Osteocyte (in vitro differentiated cells): ENCODE measurements around the gene UGT1A3.

DNA sequence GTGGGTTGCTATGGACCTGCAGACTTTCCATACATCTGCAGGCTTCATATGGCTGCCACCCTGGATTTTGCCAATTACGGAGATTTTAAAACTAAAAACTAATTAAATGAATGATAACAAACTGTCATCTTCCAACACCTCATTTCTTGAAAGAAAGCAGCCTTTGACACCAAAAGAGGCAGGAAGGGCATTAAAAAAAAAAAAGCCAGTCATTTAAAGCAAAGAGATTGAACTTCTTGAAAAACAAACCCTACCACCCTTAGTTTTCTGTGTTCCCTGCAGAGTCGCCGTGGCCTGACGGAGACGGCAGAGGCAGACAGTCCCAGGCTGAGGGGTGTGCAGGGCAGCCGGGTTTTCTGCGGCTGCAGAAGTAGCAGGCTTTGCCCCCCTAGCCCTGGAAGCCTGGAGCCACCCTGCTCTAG is 2.7 kb downstream of the INPP5D start:
- PRO-cap, result no peak

- PRO-cap, result no peak
Observed at GRCh38 chr2:233063216-233063843, 3.2 kb downstream of the INPP5D start.

GRCh38 chr2:233075937-233076385 is 15.8 kb downstream of the INPP5D start:
- PRO-cap, result no peak

GRCh38 chr2:233114367-233114866 is 54.3 kb downstream of the INPP5D start:
- PRO-cap, result no peak

DNA sequence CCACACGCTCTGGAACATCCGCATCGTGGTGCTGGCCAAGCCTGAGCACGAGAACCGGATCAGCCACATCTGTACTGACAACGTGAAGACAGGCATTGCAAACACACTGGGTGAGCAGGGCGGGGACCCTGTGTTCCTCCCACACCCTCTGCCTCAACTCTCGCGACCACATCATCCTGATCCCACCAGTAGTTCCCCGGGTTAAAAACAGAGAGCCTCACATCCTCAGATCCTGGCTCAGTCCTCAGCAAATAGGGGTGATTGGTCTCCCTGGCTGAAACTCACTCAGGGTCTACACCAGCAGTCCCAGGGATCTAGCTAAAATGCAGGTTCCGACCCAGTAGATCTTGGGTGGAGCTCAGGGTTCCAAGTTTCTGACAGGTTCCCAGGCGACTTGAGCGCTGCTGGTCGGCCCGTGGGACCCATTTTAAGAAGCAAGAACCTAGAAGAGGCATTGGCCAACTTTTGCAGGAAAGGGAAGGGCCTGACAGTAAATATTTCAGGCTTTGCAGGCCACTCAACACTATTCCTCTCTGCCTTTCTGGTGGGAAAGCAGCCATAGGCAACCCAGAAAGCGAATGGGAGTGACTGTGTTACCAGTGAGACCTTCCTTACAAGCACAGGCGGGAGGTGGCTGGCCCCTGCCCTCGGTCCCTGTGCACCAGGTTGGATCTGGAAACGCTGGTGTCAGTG is 87.0 kb upstream of the ATG16L1 start:
- PRO-cap, result no peak

GRCh38 chr2:233264743-233265166 is 13.3 kb downstream of the ATG16L1 start:
- PRO-cap, result no peak

DNA sequence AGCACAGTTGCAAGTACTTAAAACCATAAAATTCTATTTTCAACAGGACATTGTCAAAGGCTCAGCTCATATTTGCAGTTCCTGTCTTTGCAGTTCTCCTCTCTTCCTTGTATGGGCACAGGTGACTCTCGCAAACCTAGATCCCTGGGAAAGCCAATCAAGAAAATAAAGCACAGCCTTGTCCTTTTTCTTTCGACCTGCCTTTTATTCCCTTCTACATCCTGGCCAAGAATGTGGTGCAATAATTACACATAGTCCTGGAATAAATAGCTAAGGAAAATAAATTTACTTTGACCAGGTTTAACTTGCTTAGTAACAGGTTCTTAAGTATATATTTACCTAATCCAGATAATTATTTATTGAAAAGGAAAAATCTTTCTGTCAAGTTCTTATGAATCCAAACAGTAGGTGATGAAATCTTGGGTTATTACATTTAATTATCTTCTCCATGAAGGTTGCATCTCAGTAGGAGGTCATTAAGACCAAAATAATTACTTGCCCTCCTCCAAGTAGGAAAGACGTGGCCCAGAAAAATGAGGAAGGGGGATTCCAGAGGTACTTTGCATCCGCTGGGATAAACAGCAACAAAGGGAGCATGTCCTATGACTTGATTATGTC is 20.3 kb downstream of the ATG16L1 start:
- PRO-cap, result no peak

- PRO-cap, result no peak
Observed at GRCh38 chr2:233296969-233297504, 10.6 kb upstream of the SAG start.

DNA sequence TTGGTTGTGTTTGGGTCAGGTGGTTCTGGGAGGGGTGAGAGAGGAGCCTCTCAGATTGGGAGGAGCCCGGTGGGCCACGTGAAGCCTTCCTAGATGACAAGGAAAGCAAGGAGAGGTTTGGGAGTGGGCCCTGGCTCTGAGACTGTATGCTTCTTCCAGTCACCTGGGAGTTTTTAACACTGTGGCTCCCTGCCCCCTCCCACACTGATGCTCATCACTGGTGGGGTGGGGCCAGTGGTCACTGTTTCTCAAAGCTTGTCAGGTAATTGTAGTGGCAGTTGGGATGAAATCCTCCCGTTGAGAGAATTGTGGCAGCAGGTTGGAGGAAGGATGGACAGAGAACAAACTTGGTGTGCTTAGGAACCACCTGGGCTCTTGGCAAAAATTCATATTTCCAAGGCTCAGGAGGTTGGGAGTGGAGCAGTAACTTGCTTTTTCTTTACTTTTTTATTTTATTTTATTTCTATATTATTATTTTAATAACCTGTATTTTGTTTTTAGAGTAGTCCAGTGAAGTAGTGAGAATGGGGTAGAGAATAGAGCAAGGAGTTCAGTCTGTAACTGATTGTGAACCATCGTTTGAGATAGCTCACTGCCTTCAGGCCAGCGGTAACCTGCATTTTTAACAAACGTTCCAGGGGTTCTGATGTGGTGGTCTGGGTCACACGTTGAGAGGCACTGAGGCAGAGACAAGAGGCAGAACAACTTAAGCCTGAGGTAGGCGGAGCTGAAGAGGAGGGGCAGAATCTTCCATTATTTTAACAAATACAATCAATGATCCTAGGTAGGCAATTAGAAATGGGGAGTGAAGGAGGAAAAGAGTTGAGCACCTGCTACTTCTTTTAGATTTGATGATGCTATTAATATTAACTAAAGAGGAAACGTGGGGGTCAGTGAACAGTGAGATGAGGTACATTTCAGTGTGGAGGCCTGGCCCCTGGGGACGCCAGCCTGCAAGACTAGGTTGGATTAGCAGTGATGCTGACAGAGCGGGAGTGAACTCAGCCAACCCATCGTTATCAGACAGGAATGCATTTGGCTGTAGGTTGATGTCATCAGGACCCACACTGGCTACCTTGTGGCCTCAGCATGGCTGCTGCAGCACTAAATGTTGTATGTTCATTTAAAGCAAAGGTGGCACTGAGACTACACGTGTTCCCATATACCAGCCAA is 25.4 kb downstream of the DGKD start:
- PRO-cap, result no peak

GRCh38 chr2:233519959-233520556 is 46.5 kb downstream of the USP40 start:
- PRO-cap, result no peak

- PRO-cap, result no peak
Observed at GRCh38 chr2:233705780-233706638, 6.7 kb upstream of the UGT1A5 start.

DNA sequence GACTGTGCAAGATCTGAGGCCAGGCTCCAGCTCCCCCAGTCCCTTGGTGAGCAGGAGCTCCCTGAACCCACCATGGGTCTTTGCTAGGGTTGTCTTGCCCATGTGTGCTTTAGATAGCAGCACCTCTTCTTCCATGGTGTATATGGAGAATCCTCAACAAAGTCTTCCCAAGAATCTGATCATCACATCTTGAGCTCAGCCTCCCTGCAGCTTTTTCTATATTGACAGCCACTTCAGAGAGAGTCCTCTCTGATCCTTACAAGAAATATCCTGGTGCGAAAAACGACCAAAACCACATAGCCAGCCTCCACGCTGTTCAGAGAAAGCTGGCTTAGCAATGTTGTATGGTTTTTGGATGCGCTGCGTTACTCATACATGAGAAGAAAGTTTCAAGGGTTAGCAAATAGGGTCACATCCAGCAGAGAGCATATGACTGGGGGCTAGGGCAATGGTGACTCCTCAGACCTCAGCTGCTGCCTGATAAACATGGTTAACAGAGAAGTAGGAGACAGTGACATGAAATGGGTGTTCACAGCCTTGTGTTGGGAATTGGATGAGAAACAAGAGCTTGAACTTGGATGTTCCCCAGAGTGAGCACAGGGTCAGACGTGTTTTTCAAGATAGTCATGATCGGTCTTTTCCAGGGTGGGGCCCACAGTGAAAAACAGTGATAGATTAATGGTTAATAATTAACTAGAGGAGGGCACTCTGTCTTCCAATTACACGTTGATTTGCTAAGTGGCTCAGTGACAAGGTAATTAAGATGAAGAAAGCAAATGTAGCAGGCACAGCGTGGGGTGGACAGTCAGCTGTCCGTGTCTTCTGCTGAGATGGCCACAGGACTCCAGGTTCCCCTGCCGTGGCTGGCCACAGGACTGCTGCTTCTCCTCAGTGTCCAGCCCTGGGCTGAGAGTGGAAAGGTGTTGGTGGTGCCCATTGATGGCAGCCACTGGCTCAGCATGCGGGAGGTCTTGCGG is at the start of gene UGT1A3:
Gene UGT1A3, plus strand, starts transcription at position 746 of the 977 bp plus-strand sequence.
- PRO-cap, result no peak

DNA sequence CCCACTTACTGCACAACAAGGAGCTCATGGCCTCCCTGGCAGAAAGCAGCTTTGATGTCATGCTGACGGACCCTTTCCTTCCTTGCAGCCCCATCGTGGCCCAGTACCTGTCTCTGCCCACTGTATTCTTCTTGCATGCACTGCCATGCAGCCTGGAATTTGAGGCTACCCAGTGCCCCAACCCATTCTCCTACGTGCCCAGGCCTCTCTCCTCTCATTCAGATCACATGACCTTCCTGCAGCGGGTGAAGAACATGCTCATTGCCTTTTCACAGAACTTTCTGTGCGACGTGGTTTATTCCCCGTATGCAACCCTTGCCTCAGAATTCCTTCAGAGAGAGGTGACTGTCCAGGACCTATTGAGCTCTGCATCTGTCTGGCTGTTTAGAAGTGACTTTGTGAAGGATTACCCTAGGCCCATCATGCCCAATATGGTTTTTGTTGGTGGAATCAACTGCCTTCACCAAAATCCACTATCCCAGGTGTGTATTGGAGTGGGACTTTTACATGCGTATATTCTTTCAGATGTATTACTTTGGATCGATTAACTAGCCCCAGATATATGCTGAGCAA is 686 bp downstream of the UGT1A1 start:
- PRO-cap, result no peak

DNA sequence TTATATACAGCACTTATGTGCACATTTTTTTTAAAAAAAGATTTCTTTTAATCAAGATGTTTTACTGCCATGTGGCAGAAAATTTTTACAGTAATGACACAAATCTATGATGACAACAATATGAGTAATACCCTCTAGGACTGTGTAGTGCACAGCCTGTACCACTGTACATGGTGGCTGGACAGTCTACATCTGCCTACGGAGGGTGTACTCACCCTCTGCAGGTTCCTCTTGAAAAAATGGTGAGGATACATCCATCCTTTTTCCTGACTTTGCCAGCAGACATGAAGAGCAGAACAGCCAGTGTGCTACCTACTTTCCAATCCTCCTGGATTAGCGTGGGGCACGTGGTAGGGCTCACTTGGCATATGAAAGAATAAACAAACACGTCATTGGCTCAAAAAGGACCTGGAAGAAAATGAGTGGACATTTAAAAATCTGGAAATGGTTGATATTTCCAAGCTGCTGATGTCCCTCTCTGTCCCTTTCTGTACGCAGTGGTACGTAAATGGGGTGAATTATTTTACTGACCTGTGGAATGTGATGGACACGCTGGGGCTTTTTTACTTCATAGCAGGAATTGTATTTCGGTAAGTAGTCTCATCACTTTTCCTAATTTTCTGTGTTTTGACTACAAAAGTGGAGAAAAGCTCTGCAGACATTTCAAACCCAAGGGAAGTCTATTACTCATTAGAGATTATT is 62.7 kb downstream of the TRPM8 start:
- PRO-cap, result no peak

DNA sequence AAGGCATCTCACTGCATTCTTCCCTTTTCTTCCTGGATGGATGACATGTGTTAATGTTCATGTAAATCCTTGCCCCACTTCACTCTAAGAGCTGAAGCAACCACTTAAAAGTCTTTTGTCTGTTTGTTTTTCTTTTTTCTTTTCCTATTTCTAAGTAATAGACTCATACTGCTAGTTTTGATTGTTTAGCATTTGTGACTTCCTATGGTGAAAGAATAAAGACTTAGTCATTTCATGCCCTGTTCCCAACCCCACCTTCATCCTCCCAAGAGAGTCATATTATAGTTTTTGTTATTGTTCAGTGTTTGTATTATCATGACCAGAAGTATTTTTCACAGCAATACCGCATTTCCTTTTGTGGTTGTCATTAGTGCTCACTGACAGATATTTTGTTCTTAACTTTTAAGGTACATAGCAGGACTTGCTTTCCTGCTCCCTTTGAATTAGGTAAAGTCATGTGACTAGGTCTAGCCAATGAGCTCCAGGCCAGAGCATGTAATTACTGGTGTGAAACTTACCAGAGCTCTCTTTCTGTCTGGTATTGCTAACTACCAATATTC is 18.1 kb upstream of the SPP2 start:
- PRO-cap, result no peak

GRCh38 chr2:234164379-234165199 is 114.1 kb downstream of the SPP2 start:
- PRO-cap, result no peak

DNA sequence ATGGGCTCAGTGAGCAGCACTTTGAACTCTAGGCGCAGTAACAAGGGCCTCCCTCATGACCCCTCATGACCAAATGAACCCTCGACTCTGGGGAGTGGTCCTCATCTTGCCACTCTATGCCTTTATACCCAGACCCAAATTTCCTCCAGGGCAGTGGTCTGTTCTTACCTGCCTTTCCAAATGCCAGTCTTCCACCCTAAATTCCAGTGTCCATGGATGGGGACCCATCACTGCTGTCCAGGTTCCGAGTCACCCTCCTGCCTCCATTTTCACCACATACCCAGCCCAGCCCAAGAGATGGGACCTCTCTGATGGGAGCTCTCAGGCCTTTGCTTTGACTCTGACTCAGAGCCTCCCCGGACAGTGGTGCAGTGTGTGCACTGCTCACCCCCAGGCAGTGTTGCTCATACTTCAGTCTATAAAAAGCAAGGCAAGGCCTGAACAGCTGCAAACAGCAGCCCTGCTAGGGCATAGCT is 207.3 kb downstream of the ARL4C start:
- PRO-cap, result no peak

GRCh38 chr2:234291468-234292513 is 205.1 kb downstream of the ARL4C start:
- PRO-cap, result no peak

- PRO-cap, result no peak
Observed at GRCh38 chr2:234308499-234309280, 188.2 kb downstream of the ARL4C start.

- PRO-cap, result no peak
Observed at GRCh38 chr2:234348034-234348541, 148.8 kb downstream of the ARL4C start.